CMK (cell line): ENCODE measurements around a stretch of chr7.

DNA sequence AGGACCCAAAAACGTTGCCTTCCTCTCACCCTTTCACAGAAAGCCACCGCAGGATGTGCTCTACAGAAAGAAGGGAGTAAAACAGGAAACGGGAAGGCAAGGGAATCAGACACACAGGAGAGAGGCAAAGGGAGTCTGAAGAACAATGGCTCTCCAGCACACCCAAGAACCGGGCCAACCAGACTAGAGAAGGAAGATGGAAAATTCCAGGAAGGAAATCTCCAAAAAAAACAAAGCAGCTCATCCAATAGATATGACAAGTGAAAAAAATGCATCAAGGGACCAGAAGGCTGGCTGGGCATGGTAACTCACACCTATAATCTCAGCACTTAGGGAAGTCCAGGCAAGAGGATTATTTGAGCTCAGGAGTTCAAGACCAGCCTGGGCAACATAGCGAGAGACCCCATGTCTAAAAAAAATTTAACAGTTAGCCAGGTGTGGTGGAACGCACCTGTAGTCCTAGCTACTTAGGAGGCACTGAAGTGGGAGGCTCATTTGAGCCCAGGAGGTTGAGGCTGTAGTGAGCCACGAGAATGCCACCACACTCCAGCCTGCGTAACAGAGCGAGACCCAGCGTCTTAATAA lies 11.9 kb downstream of the TNRC18 start:
- RRBS: no CpG with 5 or more reads among the region's 10 CpGs

DNA sequence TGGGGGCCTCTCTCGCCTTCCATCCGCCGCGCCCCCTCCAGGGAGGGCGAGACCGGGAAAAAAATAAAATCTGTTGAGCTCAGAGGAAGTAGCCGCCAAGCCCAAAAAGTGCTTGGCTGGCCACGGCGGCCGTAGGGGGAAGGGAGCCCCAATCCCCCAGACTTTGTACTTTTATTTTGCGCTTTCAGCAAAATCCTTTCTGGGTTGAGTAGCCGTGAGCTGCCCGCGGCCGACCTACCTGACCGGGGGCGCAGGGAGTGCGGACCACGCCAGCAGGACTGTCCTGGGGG lies 1.3 kb upstream of the TNRC18 start:
- RRBS: under 1% methylated on average over 4 of the region's 19 CpGs

GRCh38 chr7:5491938-5492560 lies 21.6 kb downstream of the FBXL18 start:
- RRBS: no CpG with 5 or more reads among the region's 18 CpGs

DNA sequence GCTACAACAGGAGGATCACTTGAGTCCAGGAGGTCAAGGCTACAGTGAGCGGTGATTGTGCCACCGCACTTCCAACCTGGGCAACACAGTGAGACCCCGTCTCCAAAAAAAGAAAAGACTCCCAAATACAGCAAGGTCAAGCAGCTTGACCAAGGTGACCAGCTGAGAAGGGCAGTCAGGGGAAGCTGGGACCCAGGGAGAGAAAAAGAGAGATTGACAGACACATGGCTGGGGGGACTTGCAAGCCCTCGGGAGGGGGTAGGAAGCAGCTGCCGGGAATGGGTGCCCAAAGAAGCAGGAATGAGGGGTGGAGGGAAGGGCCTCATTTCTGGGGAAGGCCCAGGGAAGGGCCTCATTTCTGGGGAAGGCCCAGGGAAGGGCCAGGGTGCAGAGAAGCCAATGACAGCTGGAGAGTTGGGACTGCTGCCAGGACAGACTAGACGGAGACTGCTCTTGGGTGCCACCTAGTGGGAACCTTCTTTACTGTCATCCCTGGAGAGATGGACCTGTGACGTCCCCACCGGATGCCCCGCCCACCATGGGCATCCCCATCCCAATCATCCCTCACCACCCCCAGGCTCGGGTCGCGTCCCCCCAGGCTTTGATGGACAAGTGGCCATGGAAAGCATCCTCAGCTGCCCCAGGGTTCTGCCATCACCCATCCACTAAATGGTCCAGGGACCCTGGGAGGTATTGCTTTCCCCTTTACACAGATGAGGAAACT lies 28.3 kb upstream of the ACTB start:
- RRBS: no CpG with 5 or more reads among the region's 12 CpGs

DNA sequence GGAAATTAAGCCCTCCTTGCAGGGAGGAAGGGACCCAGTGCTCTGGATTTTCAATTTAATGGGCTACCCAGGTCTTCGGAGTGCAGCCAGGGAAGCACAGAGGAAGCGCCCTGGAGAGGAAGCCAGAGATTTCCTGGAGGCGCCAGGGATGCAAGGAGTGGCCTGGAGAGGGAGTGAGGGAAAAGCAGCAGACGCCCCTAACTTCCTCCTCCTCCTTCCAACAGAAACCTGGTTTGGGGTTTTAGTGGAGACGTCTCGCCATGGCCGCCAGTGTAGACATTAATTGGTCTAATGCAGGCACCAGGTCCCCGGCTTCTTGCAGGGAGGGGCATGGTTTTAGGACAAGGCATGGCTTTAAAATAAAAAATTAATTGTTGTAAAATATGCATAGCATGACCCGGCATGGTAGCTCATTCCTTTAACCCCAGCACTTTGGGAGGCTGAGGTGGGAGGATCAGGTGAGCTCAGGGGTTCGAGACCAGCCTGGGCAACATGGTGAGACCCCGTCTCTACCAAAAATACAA lies 11.4 kb upstream of the FSCN1 start:
- RRBS: 66% methylated on average over 2 of the region's 11 CpGs

- RRBS: no CpG with 5 or more reads among the region's 9 CpGs
These were observed 85.4 kb downstream of the FSCN1 start for GRCh38 chr7:5677936-5678458.

- RRBS: 2% methylated on average over 16 of the region's 51 CpGs
These were observed 41.4 kb upstream of the RNF216 start for GRCh38 chr7:5822543-5823650.

DNA sequence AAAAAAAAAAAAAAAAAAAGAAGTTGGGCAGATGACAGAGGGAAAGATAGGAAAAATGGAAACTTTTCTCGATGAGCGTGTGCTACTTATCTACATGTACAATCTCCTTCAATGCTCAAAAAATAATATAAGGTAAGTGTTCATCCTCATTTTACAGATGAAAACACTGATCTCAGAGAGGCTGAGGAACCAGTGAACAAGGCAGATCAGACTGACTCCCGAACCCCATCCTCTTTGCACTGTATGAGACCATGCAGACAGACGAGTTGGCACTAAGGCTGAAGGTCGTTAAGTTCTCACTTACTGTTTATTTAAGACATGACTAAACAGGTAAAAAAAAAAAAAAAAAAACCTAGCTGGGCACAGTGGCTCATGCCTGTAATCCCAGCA lies 3.6 kb downstream of the EIF2AK1 start:
- RRBS: no CpG with 5 or more reads among the region's 5 CpGs

DNA sequence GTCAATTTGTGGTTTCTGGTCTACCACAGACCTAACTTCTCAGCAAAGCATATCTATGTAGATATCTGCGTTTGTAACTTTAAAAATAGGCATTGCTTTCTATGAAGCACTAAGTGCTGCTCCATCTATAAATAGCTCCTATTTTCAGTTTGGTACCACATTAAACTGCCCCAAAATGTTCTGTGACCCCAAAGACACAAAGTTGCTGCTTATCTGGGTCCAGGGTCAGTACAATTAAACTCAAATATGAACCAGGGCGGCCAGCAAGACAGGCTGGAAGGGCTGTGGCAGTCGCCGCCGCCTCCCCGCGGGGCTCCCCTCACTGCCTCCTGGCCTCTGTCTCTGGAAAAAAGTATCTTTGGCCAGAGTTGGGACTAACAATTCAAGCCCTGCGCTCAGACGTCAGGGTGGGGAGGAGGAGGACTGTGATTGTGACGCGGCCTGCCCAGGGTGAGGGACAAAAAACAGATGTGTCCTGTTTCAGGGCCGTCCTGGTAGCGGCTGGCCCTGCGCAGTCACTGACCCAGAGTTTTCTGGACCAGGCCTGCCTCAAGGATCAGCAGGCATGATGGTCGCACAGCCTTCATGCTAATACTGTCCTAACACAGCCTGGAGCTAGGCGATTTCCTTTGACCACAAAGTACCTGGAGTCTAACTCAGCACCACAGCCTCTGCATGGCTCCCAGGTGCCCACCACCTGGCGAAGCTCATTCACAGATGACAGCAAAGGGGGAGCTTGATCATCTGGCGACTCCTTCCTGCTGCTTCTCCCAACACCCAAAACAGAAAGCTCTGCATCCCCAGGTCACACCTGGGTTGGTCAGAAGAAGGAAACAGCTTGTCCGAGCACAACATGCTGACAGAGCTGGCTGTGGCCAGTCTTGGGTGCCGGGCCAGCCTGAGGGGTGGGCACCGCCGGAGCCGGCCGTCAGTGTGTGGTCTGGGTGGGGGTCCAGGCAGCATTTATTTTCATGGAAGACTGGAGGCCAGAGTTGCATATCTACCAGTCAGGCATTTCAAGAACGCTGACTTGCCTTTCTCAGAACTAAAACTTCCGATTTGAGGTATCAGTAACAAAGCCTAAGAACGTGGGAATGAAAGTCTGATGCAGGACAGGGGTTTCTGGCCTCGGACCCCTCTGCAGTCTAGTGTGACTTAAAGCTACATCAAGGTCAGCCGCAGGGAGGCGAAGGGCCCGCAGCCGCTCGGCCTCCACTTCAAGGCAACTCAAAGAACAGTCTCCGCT lies 57.7 kb downstream of the USP42 start:
- RRBS: no CpG with 5 or more reads among the region's 34 CpGs

DNA sequence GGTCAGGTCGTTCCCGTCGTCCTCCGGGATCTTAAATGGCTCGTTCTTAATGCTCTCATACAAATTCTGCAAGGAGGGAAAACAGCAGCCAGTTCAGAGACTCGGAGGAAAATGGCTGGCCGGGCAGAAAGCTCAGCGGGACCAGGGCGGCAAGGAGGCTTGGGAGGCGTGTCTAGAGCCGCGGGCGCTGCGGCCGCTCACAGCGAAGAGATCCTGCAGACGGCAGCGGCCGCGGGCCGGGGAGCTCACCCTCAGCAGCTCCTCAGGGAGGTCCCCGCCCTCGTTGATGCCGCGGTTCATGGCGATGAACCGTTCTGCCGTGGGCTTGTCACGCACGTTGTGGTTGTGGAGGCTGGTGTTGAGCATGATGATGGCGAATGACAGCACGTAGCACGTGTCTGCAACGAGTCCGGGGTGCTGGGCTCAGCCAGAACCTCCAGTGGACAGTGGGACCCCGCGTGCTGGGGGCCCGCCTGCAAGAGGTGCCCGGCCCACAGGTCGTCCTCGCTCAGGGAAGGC lies 65.9 kb downstream of the USP42 start:
- RRBS: 23% methylated on average over 12 of the region's 41 CpGs

DNA sequence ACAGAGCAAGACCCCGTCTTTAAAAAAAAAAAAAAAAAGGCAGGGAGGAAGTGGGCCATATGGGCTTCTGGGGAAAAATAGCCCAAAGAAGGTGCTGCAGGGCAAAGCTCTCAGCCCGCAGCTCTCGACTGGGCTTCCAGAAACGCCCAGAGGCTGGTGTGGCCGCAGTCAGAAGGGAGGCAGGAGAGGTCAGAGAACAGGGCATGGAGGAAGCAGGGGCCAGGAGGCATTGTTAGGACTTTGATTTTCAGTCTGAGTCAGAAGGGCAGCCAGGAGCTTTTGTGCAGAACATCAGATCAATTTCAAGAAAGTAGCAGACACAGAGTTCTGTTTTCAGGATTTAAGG lies 35.3 kb upstream of the CYTH3 start:
- RRBS: no CpG with 5 or more reads among the region's 5 CpGs

DNA sequence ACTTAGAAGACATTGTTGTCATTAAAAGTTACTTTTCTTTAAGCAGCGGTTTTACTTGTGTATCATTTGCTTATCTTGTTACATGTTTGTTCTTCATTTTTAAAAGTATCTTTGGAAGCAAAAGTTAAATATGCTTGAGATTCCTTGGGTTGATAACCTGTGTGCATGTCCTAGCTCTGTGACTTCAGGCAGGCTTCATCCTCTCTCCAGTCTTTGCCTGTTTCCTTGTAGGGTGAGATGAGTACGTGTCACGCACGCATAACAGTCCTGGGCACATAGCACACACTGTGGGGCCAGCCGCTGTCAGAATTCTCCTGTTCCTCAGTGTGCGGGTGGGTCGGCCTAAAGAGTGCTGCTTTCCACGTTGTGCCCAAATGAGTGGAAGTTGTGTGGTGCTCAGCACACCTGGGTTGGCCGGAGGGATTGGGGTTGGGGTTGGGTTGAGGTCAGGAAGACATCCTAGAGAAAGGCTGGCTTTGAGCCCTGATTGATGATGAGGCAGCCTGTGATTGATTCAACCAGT lies 18.4 kb downstream of the RAC1 start:
- RRBS: no CpG with 5 or more reads among the region's 9 CpGs

GRCh38 chr7:6398601-6399310 lies 24.4 kb downstream of the RAC1 start:
- RRBS: 97% methylated on average over 3 of the region's 19 CpGs

GRCh38 chr7:6412556-6413374 lies 35.0 kb downstream of the DAGLB start:
- RRBS: no CpG with 5 or more reads among the region's 19 CpGs

GRCh38 chr7:6435231-6436041 lies 12.3 kb downstream of the DAGLB start:
- RRBS: no CpG with 5 or more reads among the region's 31 CpGs

DNA sequence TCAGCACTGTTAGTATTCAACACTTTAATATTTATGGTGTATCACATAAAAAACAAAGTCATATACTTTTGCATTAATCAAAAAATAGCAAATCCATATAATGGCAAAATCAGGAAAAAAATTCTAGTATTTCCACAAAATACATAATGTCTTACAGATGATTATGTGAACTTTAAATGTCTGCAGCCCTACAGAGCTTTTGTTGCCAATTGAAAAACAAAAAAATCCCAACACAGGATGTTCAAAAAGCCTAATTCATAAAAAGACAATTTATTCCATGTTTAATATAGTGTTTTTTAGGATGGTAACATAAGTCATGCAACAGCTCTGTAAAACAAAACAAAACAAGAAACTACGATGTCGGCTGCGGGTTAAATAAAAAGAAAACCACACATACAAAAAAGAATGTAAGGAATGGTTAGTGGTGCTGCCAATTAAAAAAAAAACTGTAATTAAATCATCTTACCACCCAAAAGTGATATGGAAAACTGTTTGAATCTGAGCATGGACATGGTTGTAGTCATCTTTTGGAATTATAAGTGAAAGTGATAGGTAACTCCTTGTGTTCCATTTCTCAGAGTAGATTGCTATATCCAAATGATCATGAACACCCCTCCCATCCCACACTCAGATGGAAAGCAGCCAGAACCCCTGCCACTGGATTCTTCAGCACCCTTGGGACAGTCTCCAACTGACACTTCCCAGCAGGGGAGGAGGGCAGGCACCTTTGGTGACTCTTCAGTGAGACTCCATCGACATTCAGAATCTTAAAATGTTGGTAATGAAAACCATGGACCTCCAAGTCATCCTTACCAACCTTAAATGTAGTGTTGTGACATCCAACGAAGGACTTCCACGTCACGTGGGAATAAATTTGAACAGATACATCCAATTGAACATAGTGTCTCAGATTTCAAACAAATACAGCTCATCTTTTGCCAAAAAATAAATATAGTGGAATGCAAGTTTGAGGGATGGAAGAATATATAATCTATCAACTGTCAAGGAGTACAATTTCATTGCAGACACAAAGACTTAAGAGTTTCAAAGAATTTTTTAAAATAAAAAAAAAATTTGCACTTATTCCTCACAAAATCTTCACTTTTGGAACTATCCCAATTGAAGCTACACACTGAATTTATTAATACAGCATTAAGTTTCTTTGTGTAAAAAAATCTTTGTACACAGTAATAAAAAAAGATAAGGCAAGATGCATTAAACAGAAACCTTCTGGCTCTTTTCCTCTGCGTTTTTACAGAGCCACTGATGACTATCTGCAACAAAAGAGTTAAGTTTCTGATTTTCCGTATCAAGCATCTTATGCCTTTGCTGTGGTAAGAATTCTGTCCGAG lies 14.5 kb upstream of the DAGLB start:
- RRBS: no CpG with 5 or more reads among the region's 10 CpGs

DNA sequence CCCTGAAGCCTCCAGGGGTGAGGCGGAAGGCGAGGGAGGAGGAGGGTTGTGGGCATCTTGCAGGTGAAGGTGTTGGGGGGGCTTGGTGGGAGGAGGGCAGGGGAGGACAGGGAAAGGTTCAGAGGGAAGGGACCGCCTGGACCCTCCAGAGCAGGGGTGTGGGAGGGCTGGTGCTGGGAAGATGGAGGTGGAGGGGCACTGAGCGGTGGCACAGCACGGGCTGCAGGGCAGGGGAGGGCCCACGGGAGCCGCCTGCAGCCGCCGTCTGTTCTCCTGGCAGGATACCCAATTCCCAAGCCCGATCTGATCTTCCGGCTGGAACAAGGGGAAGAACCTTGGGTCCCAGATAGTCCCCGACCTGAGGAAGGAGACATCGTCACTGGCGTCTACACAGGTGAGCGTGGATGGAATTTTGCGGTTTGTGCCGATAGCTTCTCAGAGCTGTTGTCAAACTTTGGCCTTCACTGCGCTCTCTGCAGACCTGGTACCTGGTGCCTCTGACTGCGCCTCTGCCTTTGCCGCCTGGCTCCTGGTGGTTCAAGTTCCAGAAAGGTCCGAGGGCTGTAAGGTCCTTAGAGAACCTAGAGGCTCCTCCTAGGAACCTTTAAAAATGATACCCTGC lies 7.2 kb downstream of the ZNF316 start:
- RRBS: no CpG with 5 or more reads among the region's 21 CpGs

DNA sequence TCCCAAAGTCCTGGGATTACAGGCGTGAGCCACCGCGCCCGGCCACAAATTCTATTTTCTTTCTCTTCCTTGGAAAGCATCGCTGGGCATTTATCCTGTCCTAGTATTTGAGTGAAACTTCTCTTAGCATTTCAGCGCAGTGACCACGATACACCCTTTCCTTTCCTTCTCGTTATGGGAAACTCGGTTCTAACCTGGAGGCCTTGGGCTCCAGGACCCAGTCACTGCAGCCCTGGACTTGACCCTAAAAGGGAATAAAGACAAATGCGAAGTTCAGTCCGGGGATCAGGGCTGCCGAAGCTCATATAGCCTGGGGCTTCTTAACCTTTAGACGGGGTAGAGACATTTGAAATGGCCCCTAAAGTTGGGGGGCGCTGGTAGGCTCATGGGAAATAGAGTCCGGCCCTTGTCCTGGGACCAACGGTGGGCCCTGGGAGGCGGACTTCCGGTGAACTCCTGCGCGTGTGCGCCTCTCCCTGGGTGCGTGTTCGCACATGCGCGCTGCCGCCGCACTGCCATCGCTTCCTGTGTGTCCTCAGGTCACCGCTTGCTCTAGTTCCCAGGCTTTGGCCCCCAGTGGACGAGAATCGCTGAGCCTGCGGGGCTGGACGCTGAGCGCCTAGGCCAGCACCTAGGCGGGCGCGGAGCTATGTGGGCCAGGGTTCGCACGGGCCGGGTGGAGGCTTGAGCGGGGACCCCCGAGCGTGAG lies 22.7 kb upstream of the ZNF12 start:
- RRBS: under 1% methylated on average over 7 of the region's 43 CpGs

- RRBS: no CpG with 5 or more reads among the region's 4 CpGs
These were observed 164.3 kb upstream of the CCZ1B start for GRCh38 chr7:6990387-6990818.